ENCODE measurements around the gene CRYBB2.

- RRBS, result no CpG with 5 or more reads among the region's 13 CpGs
Measured at GRCh38 chr22:24157844-24158484, 23.3 kb upstream of the SUSD2 start.

DNA sequence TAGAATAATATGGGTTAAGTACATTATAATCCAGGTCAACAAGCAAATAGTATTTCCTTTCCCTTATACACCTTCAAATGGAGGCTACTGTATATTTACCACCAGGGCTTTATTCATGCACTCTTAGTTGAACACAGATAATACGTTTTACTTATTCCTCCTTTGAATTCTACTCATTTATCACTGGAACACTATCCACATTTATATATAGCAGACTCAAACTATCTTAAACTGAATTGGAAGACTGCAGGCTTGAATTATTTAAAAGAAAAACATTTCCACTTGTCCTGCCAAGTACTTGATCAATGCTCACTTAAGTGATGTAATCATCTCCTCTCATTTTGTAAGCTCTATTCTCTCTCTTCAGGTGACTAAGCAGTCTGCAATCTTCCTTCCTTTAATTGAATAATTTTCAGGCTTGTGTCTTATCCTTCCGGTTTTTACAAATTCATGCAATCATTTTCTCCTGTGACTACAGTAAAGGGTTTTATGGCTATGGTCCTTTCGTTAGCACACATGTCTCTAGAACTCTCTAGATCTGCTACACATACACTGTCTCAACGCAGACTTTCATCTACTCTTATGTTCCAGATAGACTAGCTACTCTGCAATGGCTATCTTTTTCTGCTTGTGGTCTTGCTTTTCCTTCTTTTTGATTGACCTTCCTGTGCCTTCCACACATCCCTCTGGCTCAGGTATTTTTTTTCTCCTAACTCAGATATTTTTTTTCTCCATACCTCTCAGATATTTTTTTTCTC, 12.6 kb upstream of the UPB1 start:
- RRBS, result no CpG with 5 or more reads among the region's 4 CpGs

GRCh38 chr22:24511896-24512383, 16.8 kb downstream of the UPB1 start:
- RRBS, result no CpG with 5 or more reads among the region's 4 CpGs

DNA sequence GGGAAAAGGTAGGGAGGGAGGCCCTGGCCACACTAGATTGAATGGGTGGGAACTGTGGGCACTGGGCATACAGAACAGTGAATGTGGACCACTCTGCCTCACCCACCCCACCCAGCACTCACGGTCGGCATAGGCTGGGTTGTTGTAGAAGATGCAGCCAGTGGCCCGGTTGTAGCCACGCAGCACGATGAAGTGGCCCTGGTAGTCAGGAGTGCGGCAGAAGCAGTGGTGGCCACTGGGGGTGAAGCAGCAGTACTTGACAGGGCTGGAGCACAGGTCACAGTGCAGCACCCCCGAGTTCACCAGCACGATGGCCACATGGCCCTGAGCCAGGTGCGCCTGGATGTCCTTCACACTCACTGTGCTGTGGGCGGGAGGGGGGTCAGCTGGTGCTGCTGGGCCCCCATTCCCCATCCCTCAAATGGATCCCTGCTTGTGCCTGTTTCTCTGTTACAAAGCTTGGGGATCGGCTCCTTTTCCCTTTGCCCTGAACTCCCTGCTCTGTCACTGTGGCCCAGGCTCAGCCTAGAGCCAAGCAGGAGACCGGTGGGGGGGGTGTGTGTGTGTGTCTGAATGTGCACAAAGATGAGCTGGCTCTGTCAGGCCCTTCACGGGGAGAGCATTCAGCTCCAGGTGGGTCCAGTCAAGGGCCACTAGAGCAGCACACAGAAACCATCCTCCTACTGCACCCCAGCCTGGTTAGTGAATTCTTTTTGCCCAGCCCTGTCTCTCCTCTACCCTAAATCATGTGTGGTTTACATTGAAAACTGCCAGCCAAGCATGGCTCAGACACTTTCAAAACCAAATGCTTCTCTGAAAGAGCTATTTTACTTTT, 11.0 kb downstream of the GUCD1 start:
- RRBS, result no CpG with 5 or more reads among the region's 13 CpGs

- RRBS, result no CpG with 5 or more reads among the region's 1 CpG
Measured at GRCh38 chr22:24601339-24601512, 1.8 kb upstream of the GGT1 start.

- RRBS, result no CpG with 5 or more reads among the region's 11 CpGs
Measured at GRCh38 chr22:24603366-24603861, 421 bp downstream of the GGT1 start.

- RRBS, result no CpG with 5 or more reads among the region's 14 CpGs
Measured at GRCh38 chr22:24603919-24604537, 1.0 kb downstream of the GGT1 start.

DNA sequence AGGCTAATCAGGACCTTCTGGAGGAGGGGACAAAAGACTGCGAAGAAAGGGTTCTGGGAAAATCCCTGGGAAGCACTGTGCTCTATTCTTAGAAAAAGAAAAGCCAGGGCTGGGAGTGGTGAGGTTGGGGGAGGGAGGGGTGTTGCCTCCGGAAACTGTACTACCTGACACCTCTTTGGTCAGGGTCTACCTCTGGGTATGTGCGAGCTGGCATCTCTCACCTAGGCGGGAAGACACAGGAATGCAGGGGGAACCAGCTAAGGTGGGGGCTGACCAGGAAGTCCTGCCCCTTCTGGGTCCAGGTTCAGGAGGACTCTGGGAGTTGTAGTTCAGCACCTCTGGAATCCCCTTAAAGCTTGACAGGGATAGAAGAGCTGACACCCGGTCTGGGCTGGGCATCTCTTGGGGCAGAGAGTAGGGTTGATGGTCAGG, 2.3 kb upstream of the KIAA1671 start:
- RRBS, result no CpG with 5 or more reads among the region's 5 CpGs

DNA sequence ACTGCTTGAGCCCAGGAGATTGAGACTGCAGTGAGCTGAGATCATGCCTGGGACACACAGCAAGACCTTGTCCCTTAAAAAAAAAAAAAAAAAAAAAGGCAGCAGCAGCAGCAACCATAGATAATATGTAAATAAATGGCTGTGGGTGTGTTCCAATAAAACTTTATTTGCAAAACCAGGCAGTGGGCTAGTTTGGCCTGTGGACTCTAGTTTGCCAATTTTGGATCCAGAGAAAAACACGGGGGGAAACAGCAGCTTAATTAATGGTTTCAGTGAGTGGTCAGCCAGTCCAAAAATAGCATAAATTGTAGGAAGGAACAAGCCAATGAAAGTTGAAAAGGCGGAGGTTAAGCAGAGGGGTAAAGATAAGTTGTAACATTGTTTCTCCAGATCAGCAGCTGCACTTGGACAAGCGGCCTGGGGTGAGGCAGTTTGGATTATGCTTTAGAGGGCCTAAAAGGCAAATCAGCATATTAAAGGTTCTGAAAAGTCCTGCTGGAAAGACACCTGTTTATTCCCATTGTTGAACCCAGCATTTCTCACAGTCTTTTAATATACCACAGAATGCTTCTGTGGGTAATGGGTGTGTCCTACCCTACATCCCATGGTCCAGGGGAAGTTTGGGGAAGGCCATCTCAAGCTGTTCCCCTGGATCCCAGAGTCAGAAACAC, 62.8 kb downstream of the KIAA1671 start:
- RRBS, result no CpG with 5 or more reads among the region's 3 CpGs

GRCh38 chr22:25219537-25219891, at the start of gene CRYBB2:
Gene CRYBB2 (plus strand): TSS chr22:25219639.
- RRBS, result no CpG with 5 or more reads among the region's 8 CpGs

- RRBS, result no CpG with 5 or more reads among the region's 15 CpGs
Measured at GRCh38 chr22:25343210-25344041, 124.0 kb downstream of the CRYBB2 start.

GRCh38 chr22:25349880-25350426, 130.5 kb downstream of the CRYBB2 start:
- RRBS, result no CpG with 5 or more reads among the region's 5 CpGs

DNA sequence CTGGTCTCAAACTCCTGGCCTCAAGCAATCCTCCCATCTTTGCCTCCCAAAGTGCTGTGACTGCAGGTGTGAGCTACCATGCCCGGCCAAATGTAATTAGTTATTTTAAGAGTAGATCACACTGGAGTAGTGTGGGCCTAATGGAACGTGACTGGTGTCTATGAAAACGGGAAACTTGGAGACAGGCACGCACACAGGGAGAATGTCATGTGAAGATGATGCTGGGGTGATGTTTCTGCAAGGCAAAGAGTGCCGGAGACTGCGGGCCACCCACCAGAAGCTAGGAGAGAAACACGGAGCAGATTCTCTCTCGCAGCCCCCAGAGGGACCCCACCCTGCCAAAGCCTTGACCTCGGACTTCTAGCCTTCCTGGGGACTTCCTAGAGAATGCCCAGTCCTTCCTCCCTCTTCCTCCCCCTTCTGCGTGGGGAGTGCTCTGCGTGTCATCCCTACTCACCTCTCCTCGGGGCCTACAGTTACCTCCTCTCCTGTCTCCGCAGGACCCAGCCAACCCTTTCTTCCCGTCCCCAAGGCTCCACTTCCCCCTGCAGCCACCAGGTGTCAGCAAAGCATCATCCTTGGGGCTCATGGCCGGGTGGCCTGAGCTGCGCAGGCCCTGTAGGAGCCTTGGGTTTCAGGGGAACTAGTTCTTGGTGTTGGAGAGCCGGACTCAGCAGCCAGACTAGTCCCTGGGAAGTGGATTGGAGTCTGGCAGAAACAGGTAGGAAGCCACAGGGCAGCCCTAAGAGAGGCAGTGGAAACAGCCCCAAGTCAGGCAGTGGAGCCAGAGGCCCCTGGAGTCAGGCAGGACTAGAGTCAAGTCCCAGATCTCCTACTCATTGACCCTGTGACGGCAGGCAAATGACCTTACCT, 102.1 kb upstream of the GRK3 start:
- RRBS, result 7% methylated on average over 3 of the region's 18 CpGs

DNA sequence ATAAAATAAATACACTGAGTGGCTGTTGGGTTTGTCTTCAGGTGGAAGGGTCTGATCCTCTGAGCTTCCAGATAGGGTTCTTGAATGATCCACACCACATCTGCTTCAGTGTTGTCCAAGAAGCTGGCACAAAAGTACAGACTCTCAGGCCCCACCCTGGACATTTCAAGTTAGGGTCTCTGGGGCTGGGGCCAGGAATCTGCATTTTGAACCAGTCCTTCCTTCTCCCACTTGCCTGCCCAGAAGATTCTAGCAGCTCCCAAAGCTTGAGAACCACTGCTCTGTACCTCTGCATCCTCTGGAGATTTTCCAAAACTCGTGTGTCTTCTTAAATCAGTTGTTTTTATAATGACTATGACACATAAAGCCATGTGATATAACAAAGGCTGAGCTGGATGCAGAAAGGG, 37.6 kb upstream of the GRK3 start:
- RRBS, result no CpG with 5 or more reads among the region's 1 CpG

DNA sequence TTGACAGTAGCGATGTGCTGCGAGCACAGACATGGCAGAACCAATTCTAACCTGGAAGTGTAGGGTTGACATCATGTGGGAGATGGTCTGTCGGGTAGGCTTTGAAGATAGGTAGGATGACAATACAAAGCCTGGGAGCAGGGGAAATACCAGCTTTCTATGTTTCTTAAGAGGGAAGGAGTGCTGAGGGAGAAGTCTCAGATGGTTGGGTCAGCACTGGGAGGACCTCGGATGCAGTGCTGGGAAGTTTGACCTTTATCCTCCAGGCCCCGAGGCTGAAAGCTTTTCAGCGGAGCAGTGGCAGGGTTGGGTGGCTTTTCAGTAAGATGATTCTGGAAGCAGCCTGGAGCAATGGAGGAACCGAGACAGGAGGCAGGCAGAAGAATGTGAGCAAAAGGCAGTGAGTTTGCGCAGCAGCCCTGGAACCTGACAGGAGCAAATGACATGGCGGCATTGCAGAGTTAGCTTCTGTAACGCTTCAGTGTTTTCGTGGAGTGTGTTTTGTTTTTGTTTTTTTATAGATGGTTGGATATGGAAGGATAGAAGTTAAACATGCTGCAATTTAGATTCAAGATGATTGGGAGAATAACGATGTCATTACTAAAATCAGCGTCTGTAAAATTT, 43.5 kb upstream of the MYO18B start:
- RRBS, result no CpG with 5 or more reads among the region's 13 CpGs

GRCh38 chr22:26492288-26493010, 8.8 kb downstream of the SRRD start:
- RRBS, result no CpG with 5 or more reads among the region's 6 CpGs

- RRBS, result no CpG with 5 or more reads among the region's 14 CpGs
Measured at GRCh38 chr22:26671444-26672105, 49.8 kb downstream of the CRYBA4 start.

GRCh38 chr22:26764819-26765188, 143.0 kb downstream of the CRYBA4 start:
- RRBS, result no CpG with 5 or more reads among the region's 5 CpGs

GRCh38 chr22:27420430-27421047, 381.0 kb downstream of the MN1 start:
- RRBS, result no CpG with 5 or more reads among the region's 13 CpGs

GRCh38 chr22:27435806-27436328, 365.7 kb downstream of the MN1 start:
- RRBS, result 49% methylated on average over 4 of the region's 17 CpGs

Data from GM19240 (cell line).